Measurements from ENCODE around the genes KHDC4 and SSR2.

DNA sequence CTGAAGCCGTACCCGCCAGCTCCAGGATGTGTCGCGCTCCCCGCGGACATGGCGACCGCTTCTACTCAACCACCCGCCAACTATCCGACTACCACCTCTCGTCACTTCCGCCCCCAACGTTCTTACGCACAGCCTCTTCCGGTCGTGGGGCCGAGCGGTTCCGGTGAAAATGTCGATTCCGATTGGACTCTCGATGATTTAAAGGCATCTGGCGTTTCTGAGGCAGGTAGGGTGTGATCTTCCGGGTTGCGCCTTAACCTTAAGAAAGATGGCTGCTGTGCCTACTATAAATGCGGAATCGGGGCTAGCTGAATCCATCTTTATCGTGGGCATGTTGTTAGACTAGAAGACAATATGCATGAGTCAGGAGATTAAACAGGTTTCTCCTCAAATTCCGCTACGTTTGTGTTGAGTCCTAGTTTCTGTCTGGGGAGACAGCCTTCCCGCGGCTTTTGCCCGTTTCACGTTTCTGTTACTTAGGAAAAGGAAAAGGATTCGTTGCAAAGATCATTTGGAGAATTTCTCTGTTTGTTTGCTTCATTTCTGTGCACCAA lies at the start of gene KHDC4:
Gene KHDC4 (minus strand): TSS at position 90 of the 554 bp plus-strand sequence.
- PRO-cap, 3 experiments, result peak in 3 of 3 experiments; most common plus-strand start position 287 of the sequence (in 2); most common minus-strand start position 82 of the sequence (in 3)

DNA sequence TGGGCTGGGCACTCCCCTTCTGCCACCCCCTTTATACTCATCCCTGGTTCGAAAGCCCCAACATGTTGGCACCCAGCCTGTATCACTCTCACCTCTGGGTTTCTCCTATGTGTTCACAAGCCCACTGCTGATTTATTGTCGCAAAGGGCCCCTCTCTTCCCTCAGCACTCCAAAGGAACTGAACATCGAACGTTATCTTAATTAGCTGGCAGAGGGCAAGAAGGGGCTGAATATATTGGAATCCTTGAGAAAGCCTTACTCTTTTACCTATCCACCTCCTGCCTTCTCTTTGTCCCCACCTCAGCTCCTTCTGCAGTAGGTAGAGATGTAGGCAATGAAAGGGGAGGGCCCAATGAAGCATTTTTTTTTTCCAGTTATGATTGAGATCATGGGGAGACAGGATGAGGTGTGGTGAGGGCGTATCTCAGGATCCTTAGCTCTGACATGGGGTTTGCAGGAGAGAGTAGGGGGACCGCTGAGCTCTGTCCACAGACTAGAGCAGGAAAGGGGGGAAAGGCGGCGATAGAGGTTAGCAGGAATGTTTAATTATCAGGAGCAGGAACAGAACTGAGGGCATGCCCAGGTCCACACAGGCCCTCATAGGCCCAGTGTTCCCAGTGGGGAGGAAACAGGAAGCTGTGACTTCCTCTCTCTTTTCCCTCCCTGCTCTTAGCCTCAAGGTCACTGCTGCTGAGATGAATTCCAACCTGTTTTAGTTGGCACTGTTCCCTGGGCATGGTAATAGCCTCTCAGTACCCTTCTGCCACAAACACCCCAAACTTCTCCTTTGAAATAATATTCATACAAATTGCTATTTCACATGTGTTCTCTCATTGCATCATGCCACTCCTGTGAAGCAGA lies 993 bp upstream of the RXFP4 start:
- PRO-cap, 3 experiments, result peak in 1 of 3 experiments; most common minus-strand start position 610 of the sequence (in 1)

DNA sequence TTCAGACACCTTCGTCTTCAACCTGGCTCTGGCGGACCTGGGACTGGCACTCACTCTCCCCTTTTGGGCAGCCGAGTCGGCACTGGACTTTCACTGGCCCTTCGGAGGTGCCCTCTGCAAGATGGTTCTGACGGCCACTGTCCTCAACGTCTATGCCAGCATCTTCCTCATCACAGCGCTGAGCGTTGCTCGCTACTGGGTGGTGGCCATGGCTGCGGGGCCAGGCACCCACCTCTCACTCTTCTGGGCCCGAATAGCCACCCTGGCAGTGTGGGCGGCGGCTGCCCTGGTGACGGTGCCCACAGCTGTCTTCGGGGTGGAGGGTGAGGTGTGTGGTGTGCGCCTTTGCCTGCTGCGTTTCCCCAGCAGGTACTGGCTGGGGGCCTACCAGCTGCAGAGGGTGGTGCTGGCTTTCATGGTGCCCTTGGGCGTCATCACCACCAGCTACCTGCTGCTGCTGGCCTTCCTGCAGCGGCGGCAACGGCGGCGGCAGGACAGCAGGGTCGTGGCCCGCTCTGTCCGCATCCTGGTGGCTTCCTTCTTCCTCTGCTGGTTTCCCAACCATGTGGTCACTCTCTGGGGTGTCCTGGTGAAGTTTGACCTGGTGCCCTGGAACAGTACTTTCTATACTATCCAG lies 614 bp downstream of the RXFP4 start:
- PRO-cap, 3 experiments, result no peak in any of the 3 experiments

GRCh38 chr1:155943174-155943860 lies 1.9 kb downstream of the RXFP4 start:
- PRO-cap, 3 experiments, result no peak in any of the 3 experiments

- PRO-cap, 3 experiments, result peak in 1 of 3 experiments; most common plus-strand start chr1:156007204 (in 1); most common minus-strand start chr1:156007209 (in 1)
Observed at GRCh38 chr1:156006764-156007434, 13.9 kb downstream of the SSR2 start.

DNA sequence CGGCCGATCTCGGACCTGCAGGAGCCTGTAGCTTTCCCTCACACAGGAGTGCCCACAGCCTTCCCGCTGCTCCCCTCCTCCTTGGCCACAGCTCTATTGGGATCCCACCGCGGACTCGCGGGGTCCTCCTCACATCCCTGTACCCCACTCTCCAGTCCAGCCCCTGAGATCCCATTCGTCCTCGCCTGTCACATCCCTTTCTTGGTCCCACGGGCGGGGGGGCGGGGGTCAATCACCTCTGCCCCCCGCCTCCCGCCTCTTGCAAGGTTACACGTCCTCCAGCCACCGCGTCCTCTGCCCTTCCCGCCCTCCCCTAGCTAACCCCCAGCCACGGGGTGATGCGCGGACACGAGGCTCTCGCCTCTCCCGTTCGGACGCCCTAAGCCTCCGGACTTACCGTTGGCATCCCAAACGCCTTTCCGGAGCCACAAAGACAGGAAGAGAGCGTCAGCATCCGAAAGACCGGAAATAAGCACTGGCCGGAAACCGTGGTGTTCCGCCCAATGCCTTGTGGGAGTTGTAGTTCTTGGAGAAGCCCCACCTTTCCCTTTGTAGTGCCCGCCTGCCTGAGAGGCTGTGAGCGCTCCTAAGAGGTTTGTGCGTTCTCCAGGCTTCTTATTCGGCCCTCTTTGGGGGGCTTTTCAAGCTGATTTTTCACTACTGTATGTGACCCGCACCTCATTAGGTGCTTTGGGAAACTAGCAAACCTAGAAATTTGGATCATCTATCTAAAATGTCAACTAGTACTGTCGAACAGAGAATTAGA lies at the start of gene SSR2:
Gene SSR2 (minus strand): TSS at position 461 of the 766 bp plus-strand sequence.
- PRO-cap, 3 experiments, result peak in 3 of 3 experiments; most common plus-strand start position 552 of the sequence (in 1); most common minus-strand start position 421 of the sequence (in 3)

DNA sequence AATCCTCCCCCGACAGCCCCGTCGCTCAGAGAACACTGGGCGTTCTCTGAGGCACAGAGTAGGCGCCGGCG lies 601 bp downstream of the UBQLN4 start:
- PRO-cap, 3 experiments, result no peak in any of the 3 experiments

- PRO-cap, 3 experiments, result no peak in any of the 3 experiments
Observed at GRCh38 chr1:156075182-156075560, 7.1 kb downstream of the MEX3A start.

GRCh38 chr1:156095895-156096965 lies 14.0 kb upstream of the MEX3A start:
- PRO-cap, 3 experiments, result peak in 1 of 3 experiments; most common plus-strand start chr1:156096849 (in 1)

DNA sequence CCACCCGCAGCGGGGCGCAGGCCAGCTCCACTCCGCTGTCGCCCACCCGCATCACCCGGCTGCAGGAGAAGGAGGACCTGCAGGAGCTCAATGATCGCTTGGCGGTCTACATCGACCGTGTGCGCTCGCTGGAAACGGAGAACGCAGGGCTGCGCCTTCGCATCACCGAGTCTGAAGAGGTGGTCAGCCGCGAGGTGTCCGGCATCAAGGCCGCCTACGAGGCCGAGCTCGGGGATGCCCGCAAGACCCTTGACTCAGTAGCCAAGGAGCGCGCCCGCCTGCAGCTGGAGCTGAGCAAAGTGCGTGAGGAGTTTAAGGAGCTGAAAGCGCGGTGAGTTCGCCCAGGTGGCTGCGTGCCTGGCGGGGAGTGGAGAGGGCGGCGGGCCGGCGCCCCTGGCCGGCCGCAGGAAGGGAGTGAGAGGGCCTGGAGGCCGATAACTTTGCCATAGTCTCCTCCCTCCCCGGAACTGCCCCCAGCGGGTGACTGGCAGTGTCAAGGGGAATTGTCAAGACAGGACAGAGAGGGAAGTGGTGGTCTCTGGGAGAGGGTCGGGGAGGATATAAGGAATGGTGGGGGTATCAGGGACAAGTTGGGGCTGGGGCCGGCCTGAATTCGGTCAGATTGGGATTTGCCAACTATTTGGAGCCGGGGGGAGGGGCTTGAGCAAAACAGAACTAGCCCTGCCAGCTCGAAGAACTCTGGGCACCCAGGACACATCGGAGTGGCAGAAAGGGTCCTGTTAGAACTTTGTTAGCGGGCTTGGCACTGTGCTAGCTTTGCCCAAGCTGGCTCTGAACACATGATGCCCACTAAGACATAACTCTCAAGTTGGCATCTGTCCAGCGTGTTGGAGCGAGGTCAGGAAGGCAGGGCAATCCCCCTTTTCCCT lies 678 bp downstream of the LMNA start:
- PRO-cap, 3 experiments, result peak in 3 of 3 experiments; most common plus-strand start position 519 of the sequence (in 1); most common minus-strand start position 416 of the sequence (in 3)

GRCh38 chr1:156119451-156120559 lies 5.3 kb downstream of the LMNA start:
- PRO-cap, 3 experiments, result peak in 1 of 3 experiments; most common plus-strand start chr1:156119760 (in 1); most common minus-strand start chr1:156119640 (in 1)

- PRO-cap, 3 experiments, result peak in 1 of 3 experiments; most common plus-strand start chr1:156134875 (in 1)
Observed at GRCh38 chr1:156134695-156135648, 18.4 kb upstream of the SEMA4A start.

- PRO-cap, 3 experiments, result no peak in any of the 3 experiments
Observed at GRCh38 chr1:156138703-156139417, 14.5 kb upstream of the SEMA4A start.

GRCh38 chr1:156160314-156160693 lies 6.9 kb downstream of the SEMA4A start:
- PRO-cap, 3 experiments, result no peak in any of the 3 experiments

- PRO-cap, 3 experiments, result no peak in any of the 3 experiments
Observed at GRCh38 chr1:156244454-156245137, 2.6 kb downstream of the BGLAP start.

GRCh38 chr1:156455208-156455796 lies 45.3 kb downstream of the MEF2D start:
- PRO-cap, 3 experiments, result no peak in any of the 3 experiments

- PRO-cap, 3 experiments, result no peak in any of the 3 experiments
Observed at GRCh38 chr1:156475472-156476013, 25.0 kb downstream of the MEF2D start.

DNA sequence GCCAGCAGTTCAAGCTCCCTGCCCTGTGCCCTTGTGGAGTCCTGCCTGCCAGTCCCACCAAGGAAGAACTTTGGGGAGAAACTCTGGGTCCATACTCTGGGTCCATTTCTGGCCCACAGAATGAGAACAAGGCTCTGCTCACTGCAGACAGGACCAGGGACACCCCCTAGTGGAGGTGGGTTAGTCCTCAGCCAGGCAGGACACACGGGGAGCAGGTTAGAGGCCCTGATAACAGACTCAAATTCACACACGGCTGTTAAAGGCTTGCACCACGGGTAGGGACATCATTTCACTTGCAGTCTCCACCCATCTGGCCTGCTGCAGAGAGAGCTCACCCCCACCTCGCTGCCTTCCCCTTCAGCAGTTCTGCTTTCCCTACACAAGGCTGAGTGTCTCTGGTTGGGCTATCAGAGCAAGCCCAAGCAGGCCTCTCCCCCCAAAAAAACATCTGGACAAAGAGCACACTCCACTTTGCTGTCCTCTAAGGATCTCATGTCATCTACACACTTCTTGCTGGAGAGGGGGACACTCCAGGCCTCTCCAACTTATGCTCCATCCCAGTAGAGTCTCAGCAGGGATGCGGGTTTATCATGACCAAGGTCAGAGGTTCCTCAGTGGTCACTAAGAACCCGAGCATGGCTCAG lies 20.5 kb downstream of the MEF2D start:
- PRO-cap, 3 experiments, result no peak in any of the 3 experiments

- PRO-cap, 3 experiments, result peak in 1 of 3 experiments; most common plus-strand start chr1:156495939 (in 1)
Observed at GRCh38 chr1:156495562-156496107, 4.9 kb downstream of the MEF2D start.

DNA sequence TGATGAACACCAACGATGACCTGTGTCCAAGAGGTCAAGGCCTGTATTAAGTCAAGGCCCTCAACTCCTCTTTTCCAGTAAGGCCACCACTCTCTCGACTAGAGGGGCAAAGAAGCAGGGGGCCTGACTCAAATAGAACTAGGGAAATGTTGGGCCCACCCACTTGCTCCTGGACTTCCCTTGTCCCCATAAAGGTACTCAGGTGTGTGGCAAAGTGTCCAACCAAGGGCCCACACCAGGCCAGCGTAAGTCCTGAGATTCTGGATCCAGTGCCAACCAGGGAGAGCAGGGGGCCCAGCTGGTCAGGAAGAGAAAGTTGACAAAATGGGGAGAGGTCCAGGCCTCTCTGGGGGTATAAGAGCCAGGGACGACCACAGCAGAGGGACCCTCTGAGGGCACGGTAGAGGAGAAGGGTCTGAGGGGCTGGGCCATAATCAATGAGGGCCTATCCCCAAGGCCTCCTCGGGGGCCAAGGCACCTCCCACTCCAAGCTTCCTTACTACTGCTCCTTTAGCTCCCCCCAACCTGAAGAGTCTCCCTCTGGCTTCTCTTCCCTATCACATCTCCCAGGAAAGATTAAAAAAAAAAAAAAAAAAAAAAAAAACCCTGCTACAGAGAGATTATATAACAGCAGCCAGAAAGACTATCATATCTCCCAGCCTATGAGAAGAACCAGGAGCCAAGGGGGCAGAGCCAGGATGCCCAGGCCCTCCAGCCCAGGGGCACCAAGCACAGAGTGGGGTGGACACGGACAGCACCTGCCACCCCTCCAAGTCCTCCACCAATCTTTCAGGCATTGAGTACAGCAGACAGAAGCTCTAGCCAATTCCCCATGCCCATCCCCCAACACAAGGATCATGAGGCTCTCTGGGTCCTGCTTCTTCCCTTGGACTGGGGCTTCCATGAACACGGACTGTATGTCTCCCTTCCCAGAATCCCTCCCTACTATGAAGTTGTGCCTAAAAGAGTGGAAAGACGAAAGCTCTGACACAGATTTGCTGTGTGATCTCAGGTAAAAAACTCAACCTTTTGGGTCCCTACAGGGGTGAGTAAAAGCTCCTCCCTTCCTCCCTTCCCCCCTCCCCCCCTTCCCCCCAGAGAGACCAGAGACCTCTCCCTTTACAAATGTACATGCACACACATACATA lies 2.7 kb downstream of the MEF2D start:
- PRO-cap, 3 experiments, result no peak in any of the 3 experiments